ENCODE measurements around a stretch of chr2.

GRCh38 chr2:45157-46164 is 844 bp downstream of the FAM110C start:
- PRO-cap: no peak

DNA sequence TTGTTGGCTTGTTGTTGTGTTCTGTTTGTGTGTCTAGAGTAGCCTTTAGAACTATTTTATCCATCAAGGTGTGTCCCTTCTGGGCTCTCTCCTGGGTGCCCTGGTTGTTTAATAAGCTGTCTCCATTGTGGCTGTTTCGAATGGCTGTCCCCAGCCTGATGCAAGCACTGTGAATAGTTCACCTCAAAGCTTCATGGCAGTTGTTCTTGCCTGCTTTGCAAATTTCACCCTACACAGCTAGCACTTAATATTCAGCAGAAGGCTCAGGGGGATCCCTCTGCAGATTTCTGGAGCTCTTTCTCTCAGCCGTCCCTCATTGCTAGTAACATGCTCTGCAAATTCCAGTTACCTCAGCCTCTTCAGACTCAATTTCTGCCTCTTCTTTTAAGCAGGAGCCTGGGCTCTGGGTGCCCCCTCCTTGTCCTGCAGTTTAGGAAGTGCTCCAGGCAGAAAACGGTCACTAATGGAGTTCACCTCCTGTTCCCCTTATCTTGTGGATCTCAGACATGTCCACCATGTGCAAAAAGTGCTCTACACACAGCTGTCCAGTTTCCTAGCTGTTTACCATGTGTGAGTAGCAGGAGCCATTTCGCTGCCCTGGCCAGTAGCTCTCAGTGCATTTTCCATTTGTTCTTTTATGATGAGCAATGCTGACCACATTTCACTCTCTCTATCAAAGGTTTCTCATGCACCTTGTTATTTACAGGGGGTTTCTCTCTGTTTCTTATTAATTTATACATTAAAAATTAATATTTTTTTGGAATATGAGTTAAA is 5.0 kb downstream of the SH3YL1 start:
- PRO-cap: no peak

DNA sequence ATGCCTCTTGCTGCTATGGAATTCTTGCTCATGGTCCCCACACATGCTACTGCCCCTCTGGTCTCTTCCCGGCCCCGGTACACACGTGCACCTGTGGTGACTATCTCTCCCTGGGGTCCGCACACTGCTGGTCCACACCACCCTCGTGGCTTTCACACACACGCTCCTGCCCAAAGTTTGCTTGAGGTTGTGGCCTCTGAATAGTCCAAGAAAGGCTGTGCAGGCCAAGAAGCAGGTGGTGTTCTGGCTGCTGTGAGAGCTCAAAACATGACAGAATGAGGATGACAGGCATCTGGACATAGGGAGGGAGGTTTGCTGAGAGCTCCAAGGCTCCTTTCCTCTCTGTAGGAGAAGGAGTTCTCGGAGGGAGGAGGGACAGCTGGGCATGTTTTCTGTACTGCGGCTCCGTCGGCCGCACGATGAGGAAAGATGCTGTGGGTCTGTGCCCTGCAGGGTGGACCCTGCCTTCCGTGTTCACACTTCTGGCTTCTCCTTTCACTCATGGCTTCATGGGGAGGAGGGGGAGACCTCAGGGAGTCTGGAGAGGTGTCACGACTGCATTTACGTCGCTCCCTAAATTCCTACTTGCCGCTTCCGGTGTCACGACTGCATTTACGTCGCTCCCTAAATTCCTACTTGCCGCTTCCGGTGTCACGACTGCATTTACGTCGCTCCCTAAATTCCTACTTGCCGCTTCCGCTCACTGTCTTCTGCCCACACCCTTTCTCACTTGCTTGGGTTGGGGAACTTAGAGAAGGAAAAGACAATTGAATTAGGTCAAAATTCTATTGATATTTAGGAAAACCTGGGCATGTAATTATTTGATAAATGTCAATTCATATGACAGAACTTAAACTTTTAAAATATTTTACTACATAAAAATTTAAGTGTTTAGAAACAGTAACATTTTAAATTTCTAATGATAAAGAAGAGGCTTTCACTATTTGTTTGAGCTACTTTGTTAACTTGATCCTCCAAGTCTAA is 68.3 kb upstream of the ALKAL2 start:
- PRO-cap: no peak

GRCh38 chr2:393538-394931 is 106.1 kb upstream of the ALKAL2 start:
- PRO-cap: no peak

DNA sequence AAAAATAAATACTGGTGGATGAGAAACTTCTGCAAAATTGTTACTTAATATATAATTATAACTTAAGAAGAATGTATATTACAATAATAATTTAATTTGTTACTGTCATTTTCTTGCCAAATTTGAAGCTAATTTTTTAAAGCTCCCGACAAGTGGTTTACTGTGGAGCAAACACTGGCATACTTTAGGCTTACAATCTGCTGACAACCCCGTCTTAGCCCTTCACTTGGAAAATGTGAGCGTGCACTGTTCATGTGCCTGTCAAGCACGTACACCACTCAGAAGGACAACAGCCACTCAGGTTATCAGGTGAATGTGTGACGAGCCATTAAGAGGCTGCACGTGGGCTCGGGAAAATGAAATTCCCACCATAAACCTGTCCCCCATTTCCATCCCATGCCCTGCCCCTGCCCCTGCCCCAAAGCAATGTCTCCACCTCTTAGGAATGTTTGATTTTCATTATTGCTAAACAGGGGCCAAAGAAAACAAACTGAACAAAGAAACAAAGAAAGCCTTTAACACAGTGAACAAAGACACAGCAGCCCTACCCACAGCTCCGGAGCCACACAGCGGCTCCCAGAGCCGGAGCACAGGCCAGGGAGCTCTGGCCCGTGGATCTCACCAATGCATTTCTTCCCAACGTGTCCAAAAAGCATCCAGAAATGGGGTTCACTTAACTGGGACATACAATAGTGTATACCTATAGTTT is 90.6 kb downstream of the TMEM18 start:
- PRO-cap: unidirectional peak, plus-strand start at position 536 of the sequence

- PRO-cap: no peak
Measured at GRCh38 chr2:660488-660966, 16.7 kb downstream of the TMEM18 start.

DNA sequence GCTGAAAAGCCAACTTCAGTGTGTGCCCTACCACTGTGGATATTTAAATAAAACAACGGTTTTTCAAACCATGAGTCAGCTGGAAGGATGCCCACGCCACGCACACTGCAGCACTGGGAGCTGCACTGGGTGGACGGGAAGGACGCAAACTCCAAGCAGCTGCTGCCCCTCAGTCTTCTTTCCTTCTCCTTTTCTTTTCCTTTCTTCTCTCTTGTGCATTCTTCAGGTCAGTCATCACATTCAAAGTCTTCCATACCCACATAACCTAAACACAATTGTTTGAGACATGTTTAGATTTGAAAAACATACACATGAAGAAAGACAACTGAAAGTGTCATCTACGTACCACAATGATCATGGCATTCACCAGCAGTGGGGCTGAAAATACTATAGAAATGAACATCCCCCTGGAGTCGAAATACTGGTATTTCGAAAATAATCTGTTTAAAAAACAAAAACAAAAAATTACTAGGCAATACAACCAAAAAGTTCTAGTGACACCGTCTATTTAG is 7.7 kb downstream of the TMEM18 start:
- PRO-cap: no peak

- PRO-cap: unidirectional peak, plus-strand start at chr2:740449
Measured at GRCh38 chr2:740074-741085, 63.2 kb upstream of the TMEM18 start.

DNA sequence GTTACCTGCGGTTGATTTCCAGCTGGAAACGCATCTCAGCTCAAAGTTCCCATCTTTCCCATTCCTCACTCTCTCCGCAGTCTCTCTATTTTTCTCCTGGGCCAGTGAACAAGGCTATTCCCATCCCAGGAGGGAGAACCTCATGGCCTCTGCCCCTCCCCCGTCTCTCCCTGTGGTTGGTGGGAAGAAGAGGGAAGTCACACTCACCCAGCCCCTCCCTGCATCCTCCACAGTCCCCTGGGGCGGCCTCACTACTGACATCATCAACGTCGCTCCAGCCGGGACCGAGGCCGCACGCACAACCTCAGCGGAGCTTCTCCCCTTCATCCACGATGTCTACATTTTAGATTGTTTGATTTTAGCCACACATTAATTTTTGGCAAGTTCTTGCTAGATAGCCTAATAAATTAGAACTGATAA is 84.4 kb upstream of the SNTG2 start:
- PRO-cap: no peak

GRCh38 chr2:1136888-1137640 is 186.4 kb downstream of the SNTG2 start:
- PRO-cap: no peak

DNA sequence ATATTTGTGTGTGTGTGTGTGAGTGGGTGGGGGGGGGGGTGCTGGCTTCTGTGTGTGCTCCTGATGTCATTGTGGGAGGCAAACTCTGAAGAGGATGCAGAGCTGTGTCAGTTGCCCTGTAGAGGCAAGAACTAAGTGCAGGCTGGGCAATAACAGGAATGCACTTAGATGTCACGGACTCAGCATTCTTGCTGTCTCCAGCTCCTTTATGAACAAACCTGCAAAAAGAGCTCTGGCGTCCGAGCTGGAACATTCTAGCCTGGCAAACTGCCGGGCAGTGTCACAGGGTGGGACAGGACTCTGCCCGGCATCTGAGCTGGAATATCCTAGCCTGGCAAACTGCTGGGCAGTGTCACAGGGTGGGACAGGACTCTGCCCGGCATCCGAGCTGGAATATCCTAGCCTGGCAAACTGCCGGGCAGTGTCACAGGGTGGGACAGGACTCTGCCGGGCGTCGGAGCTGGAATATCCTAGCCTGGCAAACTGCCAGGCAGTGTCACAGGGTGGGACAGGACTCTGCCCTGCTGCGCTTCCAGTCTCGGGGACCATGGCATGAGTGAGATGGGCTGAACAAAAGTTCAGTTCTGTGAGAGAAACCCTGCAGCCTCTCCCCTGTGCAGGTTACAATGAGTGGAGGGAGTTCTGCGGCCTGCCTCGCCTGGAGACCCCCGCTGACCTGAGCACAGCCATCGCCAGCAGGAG is 80.1 kb downstream of the TPO start:
- PRO-cap: no peak

DNA sequence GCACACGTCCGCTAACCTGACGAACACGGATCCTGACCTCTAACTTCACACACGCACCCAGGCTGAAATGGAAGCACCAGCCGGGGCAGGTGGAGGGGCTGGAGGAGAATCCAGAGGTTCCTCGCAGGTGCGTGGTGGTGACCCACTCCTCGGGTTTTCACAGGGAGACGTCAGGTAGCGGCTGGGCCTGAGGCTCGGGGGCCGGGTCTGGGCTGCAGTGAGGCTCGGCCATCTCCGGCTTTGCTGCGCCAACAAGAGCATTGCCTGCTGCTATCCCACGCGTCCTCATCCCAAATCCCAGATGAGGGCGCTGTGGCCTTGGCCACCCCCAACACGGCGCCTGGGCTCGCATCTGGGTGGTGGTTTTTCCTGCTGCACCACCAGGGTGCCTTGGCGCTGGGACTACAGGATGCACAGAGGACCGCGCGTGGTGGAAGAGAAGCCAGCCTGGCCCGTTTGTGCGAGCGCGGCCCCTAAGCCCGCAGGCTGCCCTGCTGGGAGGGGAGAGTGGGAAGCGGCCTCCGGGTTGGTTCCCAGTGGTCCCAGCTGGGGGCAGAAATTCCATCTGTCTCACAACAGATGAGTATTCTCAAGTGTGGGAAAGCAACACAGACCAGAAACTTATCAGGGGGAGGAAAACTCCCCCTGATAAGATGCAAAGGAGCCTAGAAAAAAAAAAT is 152.4 kb downstream of the PXDN start:
- PRO-cap: no peak

DNA sequence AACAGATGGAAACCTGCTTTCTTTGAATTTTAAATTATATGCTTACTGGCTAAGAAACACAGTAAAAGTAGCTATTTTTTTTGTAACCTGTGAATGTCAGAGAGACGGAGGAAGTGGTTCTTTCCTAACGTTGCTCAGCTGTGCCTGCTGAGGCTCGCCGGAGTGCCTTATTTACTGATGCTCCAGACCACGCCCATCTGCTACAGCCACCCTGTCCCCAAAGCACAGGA is 134.7 kb downstream of the PXDN start:
- PRO-cap: no peak

GRCh38 chr2:1676359-1676936 is 67.9 kb downstream of the PXDN start:
- PRO-cap: no peak

GRCh38 chr2:1704971-1705554 is 39.3 kb downstream of the PXDN start:
- PRO-cap: no peak

GRCh38 chr2:1715248-1715917 is 28.9 kb downstream of the PXDN start:
- PRO-cap: no peak

- PRO-cap: no peak
Measured at GRCh38 chr2:1730420-1730729, 13.9 kb downstream of the PXDN start.

DNA sequence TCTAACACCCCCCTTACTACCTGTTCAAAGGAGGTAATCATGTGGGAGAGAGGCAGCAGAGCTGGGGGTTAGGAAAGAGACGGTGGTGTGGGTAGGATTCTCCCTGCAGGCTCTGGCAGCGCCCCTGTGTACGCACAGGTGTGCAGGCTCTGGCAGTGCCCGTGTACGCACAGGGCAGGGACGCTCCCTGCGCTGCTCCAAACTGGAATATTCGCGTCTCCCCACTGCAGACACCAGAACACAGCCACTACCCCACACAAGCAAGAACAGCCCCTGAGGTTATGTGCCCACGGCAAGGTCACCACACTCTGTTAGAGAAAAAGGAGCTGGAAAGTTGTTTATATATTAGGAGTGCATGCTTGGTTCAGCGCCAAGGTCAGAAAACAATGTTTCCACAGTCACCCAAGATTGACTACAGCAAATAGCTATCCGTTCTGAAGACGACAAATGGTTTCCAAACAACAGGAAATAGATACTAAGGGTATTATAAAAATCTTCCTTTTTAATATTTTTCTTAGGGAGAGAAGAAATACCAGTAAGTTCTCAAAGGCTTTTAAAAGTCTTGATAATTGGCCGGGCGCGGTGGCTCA is 67.7 kb downstream of the EIPR1 start:
- PRO-cap: no peak

DNA sequence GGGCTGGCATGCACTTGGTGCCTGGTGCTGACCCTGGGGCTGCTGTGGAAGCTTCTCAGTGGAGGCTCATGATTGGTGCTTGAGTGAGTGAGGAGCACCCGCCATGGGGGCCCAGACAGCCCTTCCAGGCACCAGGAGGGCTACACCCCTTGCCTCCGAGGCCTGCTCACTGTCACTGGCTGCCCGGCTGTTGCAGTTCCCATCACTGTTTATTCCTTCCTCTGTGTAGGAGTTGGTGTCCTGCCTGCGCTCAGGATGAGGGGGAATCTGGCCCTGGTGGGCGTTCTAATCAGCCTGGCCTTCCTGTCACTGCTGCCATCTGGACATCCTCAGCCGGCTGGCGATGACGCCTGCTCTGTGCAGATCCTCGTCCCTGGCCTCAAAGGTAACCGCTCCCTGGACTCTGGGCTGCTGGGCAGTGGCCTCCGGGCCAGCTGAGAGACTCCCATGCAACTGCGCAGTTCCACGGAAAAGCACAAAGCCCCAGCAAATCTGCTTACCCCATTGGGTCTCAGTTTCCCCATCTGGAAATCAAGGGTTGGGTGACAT is 9.2 kb downstream of the COLEC11 start:
- PRO-cap: no peak

DNA sequence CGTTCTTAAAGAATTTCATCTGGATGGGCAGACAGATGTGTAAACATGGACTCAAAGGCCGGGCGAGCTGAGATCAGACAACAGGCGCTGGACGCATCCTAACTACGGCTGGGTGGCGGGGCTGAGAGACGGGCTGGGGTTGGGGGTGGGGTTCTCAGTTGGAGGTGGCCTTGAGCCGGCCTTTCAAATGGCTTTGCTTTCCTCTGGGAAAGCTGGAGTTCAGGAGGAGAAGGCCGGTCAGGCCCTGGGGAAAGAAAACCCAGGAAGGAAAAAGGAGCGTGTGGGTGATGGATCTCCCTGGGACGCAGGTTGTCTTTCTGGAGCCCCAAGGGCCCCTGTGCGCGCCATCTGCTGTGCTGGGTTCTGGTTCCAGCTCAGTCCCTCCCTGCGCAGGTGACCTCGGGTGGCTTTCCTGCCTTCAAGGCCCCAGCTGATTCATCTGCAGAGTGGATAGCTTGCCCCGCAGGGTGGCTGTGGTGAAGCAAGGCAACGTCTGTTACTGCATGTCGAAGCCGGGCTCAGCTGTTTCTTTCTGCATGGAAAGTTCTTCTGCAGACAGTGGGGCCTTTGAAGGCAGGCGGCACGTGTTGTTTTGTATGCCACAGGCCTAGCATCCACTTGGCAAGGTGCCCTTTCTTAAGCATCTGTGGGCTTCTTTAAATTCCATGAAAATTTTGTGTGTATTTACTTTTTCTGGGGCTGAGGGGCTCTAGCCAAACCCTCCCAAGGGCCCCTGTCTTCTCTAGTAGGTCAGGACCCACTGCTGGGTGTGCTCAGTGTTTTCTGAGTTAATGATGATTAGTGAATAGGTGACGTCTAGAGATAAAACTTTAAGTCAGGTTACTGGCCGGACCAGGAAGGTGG is 670 bp upstream of the ALLC start:
- PRO-cap: no peak

Measured in mesothelial cell of epicardium (in vitro differentiated cells).